REH cell (cell line): ENCODE measurements around a stretch of chr12.

- PRO-cap, result no peak
Measured at GRCh38 chr12:46400188-46401021, 27.8 kb upstream of the SLC38A2 start.

GRCh38 chr12:46402384-46402809 is 29.8 kb upstream of the SLC38A2 start:
- PRO-cap, result no peak

- PRO-cap, result no peak
Measured at GRCh38 chr12:46413382-46413985, 40.9 kb upstream of the SLC38A2 start.

- PRO-cap, result no peak
Measured at GRCh38 chr12:46480975-46481806, 108.6 kb upstream of the SLC38A2 start.

DNA sequence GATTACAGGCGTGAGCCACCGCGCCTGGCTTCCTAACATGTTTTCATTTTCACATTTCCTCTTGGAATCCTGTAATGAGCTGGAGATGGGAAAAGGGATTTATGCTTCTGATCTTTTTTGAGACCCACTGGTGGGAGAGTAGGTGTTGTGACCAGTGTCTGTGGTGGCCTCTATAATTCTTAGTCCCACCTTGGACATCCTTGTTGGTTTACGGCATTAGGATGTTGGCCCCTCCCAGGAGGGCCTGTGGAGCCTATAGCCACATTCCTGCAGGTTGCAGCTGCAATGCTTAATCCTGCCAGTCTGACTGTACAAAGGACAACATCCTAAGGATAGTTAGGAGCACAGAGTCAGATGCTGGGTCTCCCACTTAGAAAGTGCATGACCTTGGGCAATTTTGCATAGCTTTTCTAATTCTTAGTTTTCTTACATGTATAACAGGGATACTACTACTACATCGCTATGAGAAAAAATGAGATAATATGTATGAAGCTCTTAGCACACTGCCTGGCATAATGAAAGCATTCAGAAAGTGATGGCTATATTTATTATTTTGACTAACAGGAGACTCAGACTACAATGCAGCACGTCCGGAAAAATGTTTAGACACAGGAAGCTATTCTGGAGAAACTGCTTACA is 150.9 kb upstream of the SLC38A2 start:
- PRO-cap, result no peak

GRCh38 chr12:46664767-46665329 is 160.9 kb downstream of the SLC38A4 start:
- PRO-cap, result no peak

- PRO-cap, result no peak
Measured at GRCh38 chr12:46825531-46825858, 302 bp downstream of the SLC38A4 start.

DNA sequence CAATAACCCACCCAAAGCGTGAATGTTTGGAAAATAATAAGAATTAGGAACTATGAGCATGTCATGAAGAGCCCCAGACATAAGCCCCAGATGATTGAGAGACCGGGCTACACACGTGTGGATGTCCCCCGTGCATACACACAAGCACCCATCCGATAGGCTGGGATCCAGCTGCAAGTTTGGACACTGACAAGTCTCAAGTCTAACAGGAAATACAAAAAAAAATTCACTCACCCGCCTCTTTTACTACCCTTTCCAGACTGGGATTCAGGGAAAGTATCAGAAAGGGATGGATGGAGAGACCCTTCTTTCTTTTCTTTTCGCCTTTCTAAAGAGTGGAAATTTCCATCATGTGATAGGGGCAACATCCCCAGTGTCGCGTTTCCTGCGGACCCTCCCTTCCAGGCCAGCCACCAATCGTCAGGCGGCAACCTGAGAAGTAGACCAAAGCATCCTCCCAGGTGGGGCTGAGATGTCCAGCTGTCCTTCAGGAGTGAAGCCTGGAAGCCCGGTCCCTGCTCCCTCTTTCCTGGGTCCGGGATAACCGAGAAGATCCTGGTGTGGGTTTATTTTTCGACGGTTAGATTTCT is 6.4 kb upstream of the SLC38A4 start:
- PRO-cap, result no peak

DNA sequence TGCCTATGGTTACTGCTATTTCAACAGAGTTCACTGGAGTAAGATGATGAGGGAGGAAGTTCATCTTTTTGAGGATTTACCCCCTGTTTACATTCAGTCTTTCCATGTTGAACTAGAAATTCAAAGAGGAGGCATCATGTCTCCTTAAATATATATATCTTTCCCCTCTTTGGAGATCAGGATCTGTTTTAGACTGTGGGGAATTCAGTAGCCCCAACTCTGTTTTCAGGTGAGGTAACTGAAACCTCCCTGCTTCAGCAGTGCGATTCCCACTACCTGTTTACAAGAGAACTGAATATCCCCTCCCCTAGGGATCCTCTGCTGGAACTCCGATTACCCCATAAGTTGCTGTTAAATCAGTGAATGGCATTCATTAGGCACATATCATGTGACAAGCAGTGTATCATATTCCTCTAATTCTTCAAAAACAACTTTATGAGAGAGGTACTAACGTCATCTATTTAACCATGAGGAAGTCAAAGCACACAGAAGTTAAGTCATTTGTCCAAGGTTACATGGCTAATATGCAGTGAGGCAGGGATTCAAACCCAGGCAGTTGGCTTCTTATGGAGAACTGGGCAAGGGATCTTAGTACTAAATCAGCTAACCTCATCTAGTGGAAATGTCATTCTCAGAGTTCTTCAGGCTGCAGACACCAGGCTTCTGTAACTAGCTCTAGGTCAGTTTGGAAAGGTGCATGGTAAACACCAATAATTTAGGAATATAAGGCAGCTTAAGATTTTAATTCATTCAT is 44.0 kb upstream of the PCED1B start:
- PRO-cap, result no peak

DNA sequence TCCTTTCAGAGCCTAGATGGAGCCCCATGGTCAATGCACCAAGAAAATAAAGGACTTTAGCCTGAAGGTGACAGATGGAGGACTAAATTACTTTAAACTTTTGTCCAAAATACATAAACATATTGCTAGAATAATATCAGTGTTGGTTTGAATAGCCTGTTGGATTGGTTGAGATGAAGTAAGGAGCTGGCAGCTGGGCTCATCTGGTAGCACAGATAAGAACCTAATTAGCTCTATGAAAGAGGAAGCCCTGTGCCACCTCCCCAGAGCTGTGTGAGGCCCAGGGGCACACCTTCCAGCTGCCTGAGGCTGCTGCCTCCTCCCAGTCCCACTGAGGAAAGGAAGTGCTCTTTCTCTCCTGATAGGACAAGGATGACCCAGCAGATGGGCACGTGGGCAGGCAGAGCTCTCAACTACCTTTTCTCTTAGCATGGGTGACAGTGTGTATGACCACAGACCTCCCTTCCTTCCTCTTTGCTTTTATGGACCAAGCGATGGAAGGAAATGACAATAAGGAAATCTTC is 127.4 kb upstream of the AMIGO2 start:
- PRO-cap, result no peak

DNA sequence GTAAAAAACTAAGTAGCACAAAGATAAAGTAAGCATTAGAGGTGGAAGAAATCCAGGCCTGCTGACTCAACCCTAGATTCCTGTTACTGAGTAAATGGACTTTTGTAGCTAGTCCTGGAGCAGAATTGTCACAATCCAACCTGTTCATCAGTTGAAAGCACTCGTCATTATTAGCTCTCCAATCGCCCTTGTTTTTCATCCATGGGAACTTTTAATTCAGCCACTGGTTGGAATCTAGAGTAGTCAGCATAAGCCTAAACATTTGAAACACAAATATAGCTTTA is 139.5 kb upstream of the AMIGO2 start:
- PRO-cap, result no peak

DNA sequence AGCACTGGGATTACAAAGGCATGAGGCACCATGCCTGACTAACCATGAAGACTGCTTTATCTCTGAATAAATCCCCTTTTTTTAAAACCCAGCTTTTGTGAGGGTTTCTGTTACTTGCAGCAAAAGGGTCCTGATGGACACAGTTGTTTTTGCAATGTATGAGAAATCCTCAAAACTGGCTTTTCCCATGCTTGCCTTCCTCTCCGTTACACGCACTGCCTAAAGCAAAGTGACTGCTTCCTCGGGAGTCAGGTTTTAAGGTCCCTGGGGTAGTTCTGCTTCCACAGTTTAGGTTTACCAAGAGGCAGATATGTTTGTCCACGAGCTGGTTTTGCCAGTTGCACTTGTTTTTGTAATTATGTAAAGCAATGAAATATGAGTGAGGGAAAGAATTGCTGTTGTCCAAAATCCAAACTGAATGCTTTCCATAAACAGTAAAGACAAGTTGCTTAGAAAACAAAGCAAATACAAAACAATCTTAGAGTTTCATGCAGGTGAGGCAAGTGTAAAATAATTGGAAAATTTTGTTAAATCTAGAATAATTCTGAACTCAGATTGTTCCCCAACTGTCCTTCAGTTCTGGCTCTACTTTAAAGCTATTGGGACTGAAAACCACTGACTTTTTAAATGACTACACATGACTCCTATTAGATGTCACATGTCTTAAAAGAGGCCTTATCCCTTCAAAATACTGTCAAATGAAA is 290.7 kb upstream of the AMIGO2 start:
- PRO-cap, result no peak

GRCh38 chr12:47782610-47783607 is 9.9 kb downstream of the SLC48A1 start:
- PRO-cap, result no peak

DNA sequence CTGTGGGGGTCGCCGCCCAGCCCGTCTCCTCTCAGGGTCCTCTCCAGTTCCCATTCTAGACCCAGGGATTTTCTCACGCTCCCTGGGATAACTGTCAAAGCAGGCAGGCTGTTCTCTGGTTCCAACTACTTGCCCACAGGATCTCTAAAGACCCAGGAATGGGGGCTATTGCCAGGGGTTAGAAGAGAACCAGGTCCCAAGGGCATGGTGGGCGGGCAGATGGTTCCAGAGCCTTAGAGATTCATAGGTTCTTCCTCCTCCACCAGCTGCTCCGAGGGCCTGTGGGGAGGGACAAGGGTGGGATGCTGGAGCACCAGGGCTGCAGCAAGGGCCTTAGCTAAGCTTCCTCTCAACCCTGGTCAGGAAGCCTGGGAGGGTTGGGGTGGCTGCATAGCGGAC is 10.6 kb downstream of the SLC48A1 start:
- PRO-cap, result no peak

DNA sequence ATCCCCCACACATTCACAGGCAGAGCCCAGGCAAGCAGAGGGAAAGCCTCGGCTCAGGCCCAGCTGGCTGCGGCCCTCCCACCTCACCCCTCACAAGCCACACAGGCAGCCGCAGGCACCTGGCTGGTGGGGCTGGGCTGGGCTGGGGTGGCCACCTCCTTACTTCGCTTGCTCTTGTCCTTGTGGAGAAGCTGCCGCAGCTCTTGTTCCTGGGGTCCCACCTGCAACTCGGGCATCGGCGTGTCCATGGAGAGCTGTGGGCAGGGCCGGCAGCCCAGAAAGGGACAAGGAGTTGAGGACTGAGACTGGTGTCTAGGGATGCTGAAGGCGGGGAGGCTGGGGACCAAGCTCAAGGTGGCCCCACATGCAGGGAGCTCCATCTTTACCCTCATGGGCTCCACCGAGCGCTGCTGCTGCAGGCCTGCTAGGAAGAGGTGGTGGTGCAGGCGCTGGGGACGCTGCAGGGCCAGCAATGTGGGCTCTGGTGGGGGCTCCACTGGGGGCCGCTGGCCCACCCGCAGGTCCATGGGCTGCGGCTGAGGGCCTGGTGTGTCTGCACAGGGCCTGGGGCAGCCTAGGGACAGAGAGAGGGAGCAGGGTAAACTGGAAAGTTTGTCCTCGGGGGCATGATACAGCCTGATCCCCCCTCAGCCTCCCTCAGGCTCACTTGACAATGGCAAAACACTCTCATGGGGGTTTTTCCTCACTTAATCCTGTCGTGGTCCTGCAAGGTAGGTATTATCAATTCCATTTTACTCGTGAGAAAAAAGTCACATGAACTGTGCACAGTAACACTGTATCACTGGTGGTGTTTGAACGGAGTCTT is 21.1 kb downstream of the HDAC7 start:
- PRO-cap, result no peak

- PRO-cap, result no peak
Measured at GRCh38 chr12:47801960-47802817, 17.5 kb downstream of the HDAC7 start.

DNA sequence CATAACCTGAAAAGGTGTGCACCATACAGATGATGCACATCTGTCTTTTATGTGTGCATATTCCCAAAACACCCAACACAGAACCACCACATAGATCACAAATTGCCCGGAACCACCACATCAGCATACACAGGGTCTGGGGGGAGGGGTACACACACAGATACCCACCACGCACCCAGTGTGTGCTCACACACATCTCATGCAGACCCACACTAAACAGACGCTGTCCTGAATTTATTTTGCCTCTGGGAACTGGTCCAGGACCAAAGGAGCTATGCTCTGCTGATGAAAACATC is 3.4 kb downstream of the HDAC7 start:
- PRO-cap, result no peak

- PRO-cap, result no peak
Measured at GRCh38 chr12:47828737-47829592, 9.3 kb upstream of the HDAC7 start.

DNA sequence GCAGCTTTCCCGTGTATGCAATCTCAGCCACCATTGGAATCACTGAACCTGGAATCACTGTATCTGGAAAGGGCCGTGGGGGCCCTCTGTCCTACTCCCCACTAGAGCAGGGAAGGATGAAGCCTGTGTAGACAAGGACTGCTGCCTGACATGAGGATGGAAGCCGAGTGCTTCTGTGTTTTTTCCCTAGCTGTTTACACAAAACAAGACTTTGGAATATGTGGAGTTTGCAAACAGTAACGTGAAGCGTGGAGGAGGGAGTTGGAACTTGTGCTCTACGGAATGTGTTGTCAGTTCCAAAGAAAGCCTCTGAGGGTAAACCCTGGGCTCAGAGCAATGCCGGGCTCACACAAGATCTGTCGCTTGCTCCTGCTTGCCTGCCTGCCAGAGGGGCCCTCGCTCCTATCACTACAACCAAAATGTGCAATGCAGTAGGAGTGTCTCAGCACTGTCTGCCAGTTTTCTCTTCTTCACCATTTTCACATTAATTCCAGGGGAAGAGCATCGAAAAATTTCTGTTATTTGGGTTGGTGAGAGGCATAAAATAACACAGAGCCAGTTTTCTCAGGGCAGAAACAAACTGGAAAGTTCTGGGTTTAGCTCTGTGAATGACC is 32.5 kb upstream of the HDAC7 start:
- PRO-cap, result no peak

DNA sequence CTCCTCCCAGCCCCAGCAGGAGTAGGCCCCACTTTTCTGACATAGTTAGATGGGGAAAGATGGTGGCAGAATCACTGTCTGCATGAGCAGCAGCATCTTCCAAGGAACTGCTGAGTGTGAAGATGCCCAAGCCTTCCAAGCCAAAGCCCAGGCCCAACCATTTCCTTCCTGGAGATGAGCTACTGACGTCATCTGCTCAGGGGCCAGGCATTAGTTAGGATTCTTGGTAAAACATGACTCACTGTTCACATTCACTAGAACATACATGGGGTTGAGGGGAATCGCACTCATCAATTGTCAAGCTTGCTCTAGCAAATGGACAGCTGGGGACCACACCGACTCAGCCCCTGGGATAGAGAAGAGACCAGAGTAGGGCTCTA is 37.2 kb downstream of the VDR start:
- PRO-cap, result no peak